ENCODE results near the gene ASXL1.

DNA sequence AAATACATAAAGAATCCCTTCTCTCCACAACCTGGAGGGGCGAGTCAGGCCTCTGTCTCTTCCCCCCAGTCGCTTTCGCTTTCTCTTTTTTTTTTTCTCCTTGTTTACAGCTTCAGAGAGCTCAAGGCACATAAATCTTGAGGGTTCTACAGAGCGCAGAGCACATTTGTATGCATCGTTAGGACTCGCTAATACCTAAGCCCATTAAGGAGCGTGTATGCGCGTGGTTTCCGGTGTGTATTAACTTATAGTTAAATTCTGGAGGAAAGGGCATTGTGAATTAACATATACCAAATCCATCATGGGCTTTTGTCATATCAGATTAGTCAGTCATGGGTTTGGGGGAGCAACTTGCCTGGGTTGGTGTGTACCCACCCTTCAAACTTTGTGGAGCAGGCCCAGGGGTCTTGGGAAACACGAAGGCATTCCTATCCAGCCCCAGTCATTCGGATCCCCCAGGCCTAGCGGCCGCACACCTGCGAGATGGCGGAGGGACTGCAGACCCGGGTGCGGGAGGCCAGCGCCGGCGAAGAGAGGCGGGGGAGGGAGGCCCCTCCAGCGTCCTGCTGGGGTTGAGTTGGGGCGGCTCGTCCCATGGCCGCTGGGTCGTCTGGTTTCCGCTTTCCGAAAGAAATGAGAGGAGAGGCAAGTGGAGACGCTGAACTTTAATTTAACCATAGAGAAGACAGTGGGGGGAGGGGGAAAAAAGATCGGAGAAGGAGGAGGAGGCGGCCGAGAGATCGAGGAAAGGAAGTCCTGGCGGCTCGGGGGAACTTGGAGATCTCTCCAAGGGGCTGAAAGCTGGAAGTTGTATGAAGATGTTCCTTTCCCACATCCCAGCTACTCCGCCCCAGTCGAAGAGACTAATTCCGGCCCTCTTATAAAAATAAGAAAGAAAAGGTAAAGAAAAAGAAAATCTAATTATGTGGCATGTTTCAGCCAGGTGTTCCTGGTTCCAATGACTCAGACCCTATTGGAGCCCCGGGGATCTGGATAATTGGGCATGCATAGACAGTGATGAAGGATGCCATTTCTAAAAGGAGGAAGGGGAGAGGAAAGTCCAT lies 967.9 kb upstream of the DEFB115 start:
- PRO-cap, result no peak
- RAMPAGE, long total RNA, 4 experiments, result no peak in any of the 4 experiments

DNA sequence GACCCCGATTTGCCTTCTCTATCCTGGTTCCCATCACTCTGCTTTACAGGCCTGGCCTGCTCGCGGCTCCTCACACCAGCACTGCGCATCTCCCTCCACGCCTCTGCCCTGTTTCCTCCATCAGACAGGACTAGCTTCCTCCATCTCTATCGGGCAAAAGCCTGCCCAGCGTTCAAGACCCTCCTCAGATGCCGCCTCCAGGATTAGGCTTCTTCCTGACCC lies 881.1 kb upstream of the DEFB115 start:
- PRO-cap, result no peak
- RAMPAGE, long total RNA, 4 experiments, result no peak in any of the 4 experiments

DNA sequence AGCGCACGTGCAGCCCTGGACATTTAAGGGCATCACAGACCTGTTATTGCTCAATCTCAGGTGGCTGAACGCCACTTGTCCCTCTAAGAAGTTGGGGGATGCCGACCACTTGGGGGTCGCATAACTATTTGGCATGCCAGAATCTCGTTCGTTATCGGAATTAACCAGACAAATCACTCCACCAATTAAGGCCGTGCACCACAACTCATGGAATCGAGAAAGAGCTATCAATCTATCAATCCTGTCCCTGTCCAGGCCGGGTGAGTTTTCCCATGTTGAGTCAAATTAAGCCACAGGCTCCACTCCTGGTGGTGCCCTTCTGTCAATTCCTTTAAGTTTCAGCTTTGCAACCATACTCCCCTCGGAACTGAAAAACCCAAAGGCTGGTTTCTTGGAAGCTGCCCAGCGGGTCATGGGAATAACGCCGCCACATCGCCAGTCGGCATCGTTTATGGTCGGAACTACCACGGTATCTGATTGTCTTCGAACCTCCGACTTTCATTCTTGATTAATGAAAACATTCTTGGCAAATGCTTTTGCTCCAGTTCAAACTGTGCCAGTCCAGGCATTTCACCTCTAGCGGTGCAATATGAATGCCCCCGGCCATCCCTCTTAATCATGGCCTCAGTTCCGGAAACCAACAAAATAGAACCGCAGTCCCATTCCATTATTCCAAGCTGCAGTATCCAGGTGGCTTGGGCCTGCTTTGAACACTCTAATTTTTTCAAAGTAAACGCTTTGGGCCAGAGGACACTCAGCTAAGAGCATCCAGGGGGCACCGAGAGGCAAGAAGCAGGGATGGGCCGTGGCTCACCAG lies 770.8 kb upstream of the DEFB115 start:
- PRO-cap, result no peak
- RAMPAGE, long total RNA, 4 experiments, result no peak in any of the 4 experiments

DNA sequence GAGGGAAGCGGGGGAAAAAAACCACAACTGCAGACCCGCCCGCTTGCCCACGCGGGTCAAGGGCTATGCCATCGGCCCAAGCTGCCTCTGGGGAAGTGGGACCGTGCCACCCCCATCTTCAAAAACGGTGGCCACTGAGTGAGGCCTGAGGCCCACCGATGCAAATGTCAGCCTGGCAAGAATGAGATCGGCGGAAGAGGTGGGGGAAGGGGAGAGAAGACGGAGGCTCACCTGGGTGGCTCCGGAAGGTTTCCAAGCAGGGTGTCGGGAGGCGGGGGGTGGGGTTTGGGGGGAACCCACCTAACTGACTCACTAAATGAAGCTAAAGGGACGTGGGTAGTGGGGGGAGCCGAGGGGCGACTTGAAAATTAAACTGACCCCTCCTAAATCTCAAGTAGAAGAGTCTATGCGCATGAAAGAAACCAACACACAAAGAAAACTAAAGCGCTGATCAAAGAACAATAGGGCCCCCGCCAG lies 757.4 kb upstream of the DEFB115 start:
- PRO-cap, result no peak
- RAMPAGE, long total RNA, 4 experiments, result no peak in any of the 4 experiments

DNA sequence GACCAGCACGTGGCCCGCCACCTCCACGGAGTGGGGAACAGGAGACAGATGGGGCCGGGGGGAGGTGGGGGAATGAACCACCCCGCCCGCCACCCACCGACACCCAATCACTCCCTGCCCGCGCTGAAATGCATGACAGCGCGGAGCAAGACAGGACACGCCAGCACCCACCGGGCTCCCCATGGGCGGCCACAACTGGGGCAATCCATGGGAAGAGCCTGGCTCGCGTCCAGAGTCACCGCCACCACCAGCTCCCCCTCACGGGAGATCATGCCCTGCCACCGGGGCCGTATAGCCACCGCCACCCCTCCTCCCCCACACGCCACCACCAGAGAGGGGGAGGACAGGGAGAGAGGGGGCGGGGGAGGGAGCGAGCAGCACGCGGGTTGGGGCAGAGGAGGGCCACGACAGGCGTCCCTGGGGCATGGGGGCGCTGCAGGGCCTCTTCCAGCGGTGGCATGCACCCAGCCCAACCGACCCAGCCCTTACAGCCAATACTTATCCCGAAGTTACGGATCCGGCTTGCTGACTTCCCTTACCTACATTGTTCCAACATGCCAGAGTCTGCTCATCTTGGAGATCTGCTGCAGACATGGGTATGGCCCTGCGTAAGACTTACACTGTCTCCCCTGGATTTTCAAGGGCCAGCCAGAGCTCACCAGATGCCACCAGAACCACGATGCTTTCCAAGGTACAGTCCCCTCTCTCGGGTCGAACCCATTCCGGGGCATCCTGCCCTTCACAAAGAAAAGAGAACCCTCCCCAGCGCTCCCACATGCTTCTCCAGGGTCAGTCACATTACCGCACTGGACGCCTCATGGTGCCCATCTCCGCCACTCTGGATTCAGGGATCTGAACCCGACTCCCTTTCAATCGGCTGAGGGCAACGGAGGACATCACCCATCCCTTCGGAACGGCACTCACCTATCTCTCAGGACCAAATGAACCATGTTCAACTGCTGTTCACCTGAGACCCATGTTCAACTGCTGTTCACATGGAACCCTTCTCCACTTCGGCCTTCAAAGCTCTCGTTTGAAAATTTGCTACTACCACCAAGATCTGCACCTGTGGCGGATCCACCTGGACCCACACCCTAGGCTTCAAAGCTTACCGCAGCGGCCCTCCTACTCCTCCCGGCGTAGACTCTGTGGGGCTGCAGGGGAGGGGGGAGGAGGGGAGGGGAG lies 744.0 kb upstream of the DEFB115 start:
- PRO-cap, result no peak
- RAMPAGE, long total RNA, 4 experiments, result no peak in any of the 4 experiments

DNA sequence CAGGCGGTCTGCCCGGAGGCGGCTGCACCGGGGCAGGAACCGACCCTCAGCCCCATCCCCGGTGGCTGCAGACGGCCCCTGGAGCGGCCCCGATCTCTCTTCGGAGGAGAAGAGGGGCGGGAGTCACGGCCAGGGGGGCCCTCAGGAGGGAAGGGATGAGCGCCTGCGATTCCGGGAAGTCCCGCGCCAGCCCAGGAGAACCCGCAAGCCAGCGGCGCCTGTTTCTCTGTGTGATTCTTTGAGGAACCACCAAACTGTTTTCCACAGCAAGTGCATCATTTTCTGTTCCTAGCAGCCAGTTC lies 671.2 kb upstream of the DEFB115 start:
- PRO-cap, result no peak
- RAMPAGE, long total RNA, 4 experiments, result no peak in any of the 4 experiments

GRCh38 chr20:30611503-30612033 lies 645.9 kb upstream of the DEFB115 start:
- PRO-cap, result no peak
- RAMPAGE, long total RNA, 4 experiments, result no peak in any of the 4 experiments

DNA sequence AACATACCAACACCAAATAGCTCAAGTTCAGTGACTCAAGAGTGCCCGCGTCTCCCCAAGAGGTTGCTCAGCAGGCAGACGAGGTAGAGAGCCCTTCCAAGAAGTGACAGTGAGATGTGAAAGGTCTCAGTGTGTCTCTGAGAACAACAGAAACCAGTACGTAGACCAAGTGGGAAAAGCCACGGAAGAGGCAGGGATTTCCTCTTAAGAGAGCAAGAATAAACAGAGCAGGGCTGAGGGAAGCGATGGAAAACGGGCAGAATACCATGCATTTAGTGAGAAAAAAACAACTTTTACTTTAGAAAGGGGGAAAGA lies 516.0 kb upstream of the DEFB115 start:
- PRO-cap, result no peak
- RAMPAGE, long total RNA, 4 experiments, result no peak in any of the 4 experiments

GRCh38 chr20:31496559-31497295 lies 17.5 kb upstream of the HM13 start:
- PRO-cap, result no peak
- RAMPAGE, long total RNA, 4 experiments, result no peak in any of the 4 experiments

GRCh38 chr20:31515493-31516608 lies 1.6 kb downstream of the HM13 start:
- PRO-cap, result no peak
- RAMPAGE, long total RNA, 4 experiments, result no peak in any of the 4 experiments

GRCh38 chr20:31644743-31645008 lies 7.0 kb downstream of the COX4I2 start:
- PRO-cap, result no peak
- RAMPAGE, long total RNA, 4 experiments, result no peak in any of the 4 experiments

GRCh38 chr20:31665638-31666153 lies 28.0 kb downstream of the COX4I2 start:
- PRO-cap, result no peak
- RAMPAGE, long total RNA, 4 experiments, result no peak in any of the 4 experiments

- PRO-cap, result no peak
- RAMPAGE, long total RNA, 4 experiments, result no peak in any of the 4 experiments
Observed at GRCh38 chr20:31822189-31823064, 3.3 kb downstream of the MYLK2 start.

GRCh38 chr20:31837979-31838517 lies 7.4 kb downstream of the FOXS1 start:
- PRO-cap, result no peak
- RAMPAGE, long total RNA, 4 experiments, result no peak in any of the 4 experiments

DNA sequence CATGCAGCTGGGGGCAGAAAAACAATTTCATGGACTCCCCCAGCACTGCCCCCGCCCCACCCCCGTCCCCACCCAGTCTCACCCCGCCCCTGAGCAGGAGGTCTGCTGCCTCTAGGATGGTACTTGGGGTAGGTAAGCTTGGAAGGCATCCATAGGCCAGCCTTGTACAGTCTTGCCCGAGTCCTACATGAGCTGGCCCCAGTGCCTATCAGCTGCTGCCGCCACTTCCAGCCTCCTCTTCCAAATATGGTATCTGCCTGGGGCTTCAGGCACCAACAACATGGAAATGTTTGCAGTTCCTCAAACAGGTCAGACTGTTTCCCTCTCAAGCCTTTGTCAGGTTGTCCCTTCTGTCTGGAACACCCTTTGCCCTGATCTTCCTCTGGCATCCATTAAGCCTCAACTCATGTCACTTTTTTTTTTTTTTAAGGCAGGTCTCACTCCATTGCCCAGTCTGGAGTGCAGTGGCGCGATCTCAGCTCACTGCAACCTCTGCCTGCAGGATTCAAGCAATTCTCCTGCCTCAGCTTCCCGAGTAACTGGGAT lies 11.4 kb upstream of the HCK start:
- PRO-cap, result no peak
- RAMPAGE, long total RNA, 4 experiments, result no peak in any of the 4 experiments

DNA sequence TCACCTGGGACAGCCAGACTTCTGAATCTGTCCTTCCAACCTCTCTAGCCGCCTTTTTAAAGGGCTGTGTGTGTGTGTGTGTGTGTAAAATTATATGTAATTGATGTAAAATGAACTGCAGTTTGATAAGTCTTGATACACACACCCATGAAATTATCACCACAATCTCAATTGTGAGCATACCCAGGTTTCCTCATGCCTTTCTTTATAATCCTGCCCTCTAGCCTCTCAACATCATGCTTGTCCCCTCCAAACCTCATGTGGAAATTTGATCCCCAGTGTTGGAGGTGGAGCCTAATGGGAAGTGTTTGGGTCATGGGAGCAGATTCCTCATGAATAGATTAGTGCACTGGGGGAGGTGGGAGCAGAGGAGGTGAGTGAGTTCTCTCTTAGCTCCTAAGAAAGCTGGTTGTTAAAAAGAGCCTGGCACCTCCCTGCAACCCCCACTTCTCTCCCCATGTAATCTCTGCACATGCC lies 39.1 kb downstream of the PLAGL2 start:
- PRO-cap, result no peak
- RAMPAGE, long total RNA, 4 experiments, result no peak in any of the 4 experiments

DNA sequence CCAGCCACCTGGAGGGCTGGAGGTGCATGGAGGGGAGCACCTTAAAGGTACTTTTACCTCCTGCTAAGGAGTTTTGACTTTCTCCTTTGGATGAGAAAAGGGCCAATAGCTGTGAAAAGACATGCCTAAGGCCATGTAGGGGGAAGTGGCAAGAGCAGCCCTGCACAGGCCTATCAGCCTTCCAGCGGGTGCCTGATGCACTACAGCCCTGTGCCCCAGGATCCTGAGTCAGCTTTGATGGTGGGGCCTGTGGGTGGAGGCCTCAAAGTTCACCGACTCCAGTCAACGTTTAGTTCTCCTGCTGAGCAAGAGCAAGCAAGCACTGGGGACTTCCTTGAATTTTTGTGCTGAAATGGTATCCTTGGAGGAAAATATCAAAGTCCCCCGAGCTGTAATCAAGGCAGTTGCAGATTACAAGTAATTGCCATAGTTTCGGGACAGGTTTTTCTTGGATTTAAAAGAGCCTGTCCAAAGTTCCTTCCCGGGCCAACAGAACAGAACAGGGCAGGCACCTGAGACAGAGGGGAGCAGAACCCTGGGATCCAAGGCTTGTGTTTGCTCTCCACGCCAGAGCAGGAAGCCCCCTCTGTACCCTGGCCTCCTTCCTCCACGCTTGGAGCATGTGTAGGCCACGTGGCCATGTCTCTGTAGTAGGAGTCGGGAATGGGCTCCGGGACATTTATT lies 25.5 kb downstream of the PLAGL2 start:
- PRO-cap, result no peak
- RAMPAGE, long total RNA, 4 experiments, result no peak in any of the 4 experiments

GRCh38 chr20:32189242-32190035 lies 18.1 kb downstream of the PLAGL2 start:
- PRO-cap, result no peak
- RAMPAGE, long total RNA, 4 experiments, result no peak in any of the 4 experiments

- PRO-cap, result bidirectional peak, plus-strand start at chr20:32358356, minus-strand start at chr20:32357958
- RAMPAGE, long total RNA, 4 experiments, result no peak in any of the 4 experiments
Observed at GRCh38 chr20:32357923-32358375, at the start of gene ASXL1. TSS of gene ASXL1 (plus strand) at chr20:32358331.

DNA sequence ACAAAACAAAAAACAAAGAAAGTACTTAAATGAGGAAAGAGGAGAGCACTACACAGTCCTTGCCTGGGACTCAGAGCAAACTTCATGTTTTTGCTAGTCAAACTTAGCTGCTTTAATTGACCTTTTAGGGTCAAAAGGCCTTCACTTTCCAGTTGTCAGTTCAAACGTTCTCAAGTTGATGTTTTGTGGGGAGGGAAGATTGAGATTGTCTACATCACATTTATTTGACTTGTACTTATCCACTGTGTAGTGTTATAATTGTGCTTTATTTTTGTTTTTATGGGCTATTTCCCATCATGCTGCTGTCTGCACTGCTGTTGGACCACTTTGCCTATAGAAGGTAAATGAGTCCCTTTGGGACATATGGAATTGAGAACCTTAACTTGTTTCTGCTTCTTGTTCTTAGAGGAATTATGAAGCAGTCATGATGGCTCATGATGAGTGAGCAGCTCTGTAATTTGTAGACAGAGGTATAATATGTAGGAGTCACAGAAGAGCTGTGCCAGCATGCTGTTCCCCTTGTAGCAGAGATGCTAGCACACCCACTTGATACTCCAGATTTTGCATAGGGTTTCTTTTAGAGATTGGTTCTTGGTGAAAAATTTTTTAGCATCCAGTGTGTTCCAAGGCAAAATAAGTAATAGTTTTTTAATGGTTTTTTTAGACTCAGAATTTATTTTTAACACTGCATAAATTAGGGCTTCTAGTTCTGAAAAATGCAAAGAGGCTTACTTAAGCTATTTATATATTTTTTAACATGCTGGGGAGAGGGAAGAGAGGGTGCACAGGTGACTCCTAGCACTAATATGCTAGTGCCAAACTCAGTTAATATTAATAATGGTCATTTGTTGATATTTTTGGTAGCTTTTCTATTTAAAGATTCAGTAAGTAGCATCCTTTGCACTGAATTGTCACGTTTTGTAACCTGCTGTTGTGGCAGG lies 9.5 kb downstream of the ASXL1 start:
- PRO-cap, result no peak
- RAMPAGE, long total RNA, 4 experiments, result start-site peak on the plus strand in 1 of 4 experiments, centred at position 369 of the sequence, 16 reads per replicate

Measured in suprapubic skin (tissue), 4 donors.